Cardiac ventricle fibroblast (primary cell): ENCODE data around the genes COG4, MTSS2 and HYDIN.

- RAMPAGE, long total RNA, result no peak
Observed at GRCh38 chr16:70436678-70437484, 2.0 kb downstream of the ST3GAL2 start.

- RAMPAGE, long total RNA, result no peak
Observed at GRCh38 chr16:70437502-70438036, 1.3 kb downstream of the ST3GAL2 start.

GRCh38 chr16:70467966-70468322 is 13.5 kb downstream of the FCSK start:
- RAMPAGE, long total RNA, result no peak

GRCh38 chr16:70522929-70523696 is at the start of gene COG4:
COG4 (minus strand) TSS chr16:70523554.
- RAMPAGE, long total RNA, result start-site peak on the minus strand at chr16:70523540-70523562, 147 and 72 reads in 2 replicates

DNA sequence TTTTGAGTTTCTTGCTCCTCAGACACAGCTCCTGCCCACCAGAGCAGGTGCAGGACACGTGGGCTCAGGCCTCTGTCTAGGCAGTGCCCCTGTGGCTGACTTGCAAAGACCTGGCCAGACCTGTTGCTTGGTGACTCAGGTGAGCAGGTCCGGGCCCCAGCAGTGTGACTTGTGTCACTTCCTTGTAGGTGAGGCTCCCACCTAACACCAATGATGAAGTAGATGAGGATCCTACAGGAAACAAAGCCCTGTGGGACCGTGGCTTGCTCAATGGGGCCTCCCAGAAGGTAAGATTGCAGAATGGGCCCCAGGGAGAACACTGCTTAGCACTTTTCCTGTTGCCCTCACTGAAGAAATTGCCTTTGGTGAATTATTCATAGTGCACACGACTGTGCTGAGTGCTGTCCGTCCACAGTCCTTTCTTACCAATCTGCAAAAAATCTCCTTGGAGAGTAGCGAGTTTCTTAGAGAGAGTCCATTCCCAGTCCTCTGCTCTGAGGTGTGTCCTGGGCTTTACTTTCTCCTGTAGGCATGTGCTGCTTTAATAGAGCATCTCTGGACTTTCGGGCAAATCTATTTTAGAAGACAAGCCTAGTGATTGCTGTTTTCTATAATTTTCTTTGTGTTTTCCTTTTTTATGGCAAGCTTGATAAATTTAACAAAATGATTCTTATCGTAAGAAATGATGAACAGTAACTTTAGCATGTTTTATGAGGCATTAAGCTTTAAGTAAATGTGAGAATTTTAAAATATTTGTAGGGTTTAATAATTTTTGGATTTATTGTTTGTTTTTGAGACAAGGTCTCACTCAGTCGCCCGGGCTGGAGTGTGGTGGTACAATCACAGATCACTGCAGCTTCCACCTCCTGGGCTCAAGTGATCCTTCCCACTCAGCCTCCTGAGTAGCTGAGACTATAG is 45.5 kb downstream of the SF3B3 start:
- RAMPAGE, long total RNA, result no peak

DNA sequence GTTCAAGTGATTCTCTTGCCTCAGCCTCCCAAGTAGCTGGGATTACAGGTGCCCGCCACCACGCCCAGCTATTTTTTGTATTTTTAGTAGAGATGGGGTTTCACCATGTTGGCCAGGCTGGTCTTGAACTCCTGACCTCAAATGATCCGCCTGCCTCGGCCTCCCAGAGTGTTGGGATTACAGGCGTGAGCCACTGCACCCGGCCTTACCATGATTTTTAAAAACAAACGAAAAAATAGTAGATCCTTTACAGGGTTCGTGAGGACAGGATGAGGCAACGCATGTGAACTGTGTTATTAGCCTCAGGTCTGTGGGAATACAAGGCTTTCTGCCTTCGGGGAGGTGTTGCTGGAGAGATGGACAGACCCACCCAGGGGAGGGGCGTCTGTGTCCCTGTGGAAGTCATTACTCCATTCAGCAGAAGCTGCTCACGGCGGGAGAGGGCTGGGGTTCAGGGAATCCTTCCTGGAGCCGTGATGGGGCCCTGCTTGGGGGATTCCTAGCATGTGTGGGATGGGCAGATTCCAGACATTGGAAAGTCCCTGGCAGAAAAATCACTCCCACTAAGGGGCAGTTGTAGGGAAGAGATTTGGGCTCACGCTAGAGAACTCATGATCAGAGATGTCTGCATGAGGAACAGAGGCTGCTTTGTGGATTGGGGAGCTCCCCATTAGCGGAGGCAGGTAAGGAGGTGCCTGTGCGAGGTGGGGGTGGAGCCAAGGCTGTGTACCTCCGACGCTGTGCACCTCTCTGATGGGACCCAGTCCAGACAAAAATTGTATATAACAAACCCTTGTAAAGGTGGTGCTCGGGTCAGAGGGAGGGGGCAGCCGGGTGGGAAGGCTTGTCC is 56.4 kb upstream of the IL34 start:
- RAMPAGE, long total RNA, result no peak

GRCh38 chr16:70685485-70686506 is at the start of gene MTSS2:
MTSS2 (minus strand) TSS chr16:70686053.
- RAMPAGE, long total RNA, result no peak

DNA sequence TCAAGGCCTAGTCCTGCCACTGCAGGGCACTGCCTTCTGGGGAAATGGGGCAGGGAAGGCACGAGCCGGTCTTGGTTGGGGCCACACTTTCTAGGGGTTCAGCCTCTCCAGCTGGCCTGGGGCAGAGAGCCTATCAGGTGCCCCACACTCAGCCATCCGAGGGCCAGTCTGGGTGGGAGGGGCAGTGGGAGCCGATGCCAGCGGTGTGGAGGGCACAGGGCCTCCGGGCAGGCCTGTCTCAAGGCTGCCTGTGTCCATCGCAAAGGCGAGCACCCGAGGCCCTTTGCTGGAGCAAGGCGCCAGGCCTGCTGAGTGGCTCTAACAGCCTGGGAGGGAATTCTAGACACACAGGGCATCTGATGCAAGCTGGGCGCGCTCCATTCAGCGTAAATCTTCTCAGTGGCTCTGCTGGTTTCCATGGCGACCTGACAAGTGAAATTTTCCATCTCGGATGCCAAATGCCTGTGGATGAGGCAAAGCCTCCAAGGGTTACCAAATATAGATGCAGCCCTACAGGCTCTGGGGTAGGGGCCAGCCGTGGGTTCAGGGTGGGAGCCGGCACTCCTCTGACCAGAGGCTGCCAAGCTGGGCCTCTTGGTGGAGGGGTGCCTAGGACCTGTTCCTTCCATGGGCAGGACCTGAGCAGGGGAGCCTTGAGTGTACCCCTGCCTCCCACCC is 5.9 kb upstream of the MTSS2 start:
- RAMPAGE, long total RNA, result no peak

DNA sequence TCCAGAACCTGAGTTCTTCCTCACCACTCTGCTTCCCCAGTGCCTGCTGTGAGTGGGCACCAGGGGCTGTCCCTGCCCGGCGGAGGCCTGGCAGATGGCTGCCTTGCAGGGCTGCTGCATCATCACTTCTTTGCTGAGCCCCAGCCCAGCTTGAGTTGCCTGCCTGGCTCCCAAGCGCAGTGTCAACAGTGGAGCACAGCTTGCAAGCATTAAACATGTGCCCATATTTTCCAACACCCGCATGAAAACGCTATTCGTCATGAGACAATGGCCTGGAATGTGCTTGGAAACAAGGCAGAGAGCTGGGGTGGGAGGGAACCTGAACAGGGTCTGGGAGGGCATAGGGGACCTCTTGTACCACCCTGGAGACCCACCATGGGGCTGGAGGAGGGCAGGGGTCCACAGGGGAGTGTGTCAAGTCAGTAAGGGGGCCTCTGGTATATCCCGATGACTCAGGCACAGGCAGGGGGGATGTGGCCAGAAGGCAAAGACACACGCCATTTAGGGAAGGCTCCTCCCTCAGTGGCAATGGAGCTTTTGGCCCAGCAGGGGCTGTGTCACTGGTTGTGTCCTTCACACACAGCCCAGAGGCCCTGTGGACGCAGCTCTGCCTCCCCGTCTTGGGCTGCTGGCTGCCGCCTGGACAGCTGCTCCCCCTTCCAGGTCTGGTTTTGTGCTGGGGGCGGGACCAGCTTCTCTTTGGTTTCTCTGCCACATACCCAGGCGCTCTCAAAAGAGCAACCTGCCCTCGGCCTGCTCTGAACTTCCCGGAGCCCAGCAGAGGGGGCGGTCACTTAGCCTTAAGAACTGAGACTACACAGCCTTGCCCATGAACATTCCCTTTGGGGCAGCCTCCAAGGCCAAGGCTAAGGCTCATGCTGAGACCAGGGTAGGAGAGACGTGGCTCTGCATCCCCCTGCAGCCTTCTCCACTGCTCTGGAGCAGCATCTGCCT is 17.4 kb upstream of the MTSS2 start:
- RAMPAGE, long total RNA, result no peak

GRCh38 chr16:70709592-70710059 is 23.8 kb upstream of the MTSS2 start:
- RAMPAGE, long total RNA, result no peak

- RAMPAGE, long total RNA, result no peak
Observed at GRCh38 chr16:70710678-70712054, 25.3 kb upstream of the MTSS2 start.

DNA sequence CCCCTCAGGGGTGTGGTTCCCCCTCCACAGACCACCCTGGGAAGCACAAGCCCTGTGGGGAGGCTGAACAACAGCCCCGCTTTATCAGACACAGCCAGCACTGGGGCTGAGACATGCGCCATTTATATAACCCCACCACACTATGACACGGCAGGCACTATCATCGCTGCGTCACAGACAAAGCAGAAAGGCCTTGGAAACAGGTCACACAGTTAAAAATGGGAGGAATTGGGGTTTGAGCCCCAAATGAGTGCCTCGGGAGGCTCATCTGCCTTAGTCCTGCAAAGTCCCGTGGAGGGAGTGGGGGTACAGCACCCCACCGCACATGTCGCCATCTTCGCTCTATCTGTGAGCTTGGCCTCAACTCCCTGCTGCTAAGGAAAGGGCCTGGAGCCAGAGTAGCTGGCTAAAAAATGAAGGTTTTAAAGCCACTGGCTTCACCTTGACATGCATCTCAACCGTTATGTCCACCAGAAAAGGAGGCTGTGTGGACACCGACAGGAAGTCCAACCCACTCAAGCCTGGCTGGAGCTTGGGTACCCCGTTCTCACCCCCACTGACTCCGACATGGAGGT is 40.6 kb upstream of the MTSS2 start:
- RAMPAGE, long total RNA, result no peak

DNA sequence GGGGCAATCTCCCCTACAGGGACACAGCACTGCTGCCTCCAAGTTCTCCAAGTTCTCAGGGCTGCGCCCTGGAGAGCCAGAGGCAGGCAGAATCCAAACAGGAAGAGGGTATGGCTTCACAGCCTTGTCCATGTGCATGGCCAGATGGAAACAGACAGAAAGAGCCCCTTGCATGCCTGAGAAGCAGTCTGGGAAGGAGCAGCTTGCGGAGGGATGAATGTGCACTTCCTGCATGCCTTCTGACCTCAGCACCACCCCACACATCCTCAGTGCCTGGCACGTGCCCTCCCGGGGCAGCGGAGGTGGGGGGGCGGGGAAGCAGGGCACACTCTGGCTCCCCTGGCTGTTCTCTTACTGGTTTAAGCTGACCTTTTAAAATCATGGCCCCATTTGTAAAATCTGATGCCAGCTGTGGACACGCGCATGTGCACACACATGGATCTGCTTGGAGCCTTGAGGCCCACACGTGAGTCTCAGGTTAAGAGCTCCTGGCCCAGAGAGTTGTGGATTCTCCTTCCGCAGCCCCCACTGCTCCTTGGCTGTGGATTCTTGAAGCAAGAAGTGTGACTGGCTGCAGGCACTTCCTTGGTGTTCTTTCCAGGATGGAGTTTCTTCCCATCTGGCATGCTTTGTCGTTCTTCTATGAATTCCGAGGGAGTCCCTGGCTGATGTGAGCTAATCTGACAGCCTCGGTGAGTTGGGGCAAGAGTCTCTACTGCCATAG is 55.4 kb upstream of the MTSS2 start:
- RAMPAGE, long total RNA, result no peak

DNA sequence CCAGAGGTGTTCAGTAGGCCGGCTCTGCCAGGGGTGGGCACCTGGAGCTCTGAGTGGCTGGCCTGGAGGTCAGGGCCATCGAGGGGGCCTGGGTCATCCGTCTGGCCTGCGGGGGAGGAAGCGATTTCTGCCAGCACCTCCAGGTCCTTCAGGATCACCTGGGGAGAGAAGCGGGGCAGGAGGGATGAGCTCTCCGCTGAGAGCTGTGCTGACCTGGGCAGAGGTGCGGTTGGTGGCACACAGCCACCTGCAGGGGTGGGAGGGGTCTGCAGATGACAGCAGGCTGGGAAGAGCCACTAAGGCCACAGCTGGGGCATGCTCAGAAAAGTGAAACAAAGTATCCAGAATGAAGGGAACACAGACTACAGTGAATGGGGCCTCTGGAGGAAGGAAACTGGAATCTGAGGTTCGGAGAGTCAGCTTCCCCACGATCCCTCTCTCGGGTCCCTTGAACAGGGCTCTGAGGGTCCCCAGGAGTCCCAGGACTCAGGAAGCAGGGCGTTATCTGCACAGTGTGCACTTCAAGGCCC is 56.5 kb downstream of the VAC14 start:
- RAMPAGE, long total RNA, result no peak

GRCh38 chr16:70805019-70805218 is 4.0 kb upstream of the VAC14 start:
- RAMPAGE, long total RNA, result no peak

DNA sequence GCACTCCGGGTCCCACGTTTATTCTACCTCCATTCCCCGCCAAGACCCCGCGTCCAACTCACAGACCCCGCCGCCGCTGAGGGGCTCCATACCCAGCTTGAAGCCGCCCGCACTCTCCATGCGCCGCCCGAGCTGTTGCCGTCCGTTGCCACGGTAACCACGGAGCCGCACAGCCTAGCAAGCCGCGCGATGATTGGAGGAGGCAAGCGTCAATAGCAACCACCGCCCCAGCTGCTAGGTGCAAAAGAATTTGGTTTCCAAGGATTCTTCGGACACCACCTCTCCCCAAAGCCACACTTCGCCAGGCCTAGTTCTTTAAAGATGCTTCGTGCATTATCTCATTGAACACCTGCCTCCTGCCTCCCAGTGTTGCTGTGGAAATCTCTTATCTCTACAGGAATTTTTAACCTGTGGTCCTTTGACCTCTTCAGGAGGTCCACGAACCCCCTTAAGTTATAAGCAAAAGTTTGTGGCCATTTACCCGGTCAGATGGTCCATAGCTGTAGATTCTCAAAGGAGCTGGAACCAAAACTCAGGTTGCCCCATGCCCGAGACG is at the start of gene HYDIN:
TSS of gene HYDIN (minus strand) at position 155 of the 556 bp plus-strand sequence.
- RAMPAGE, long total RNA, result no peak

- RAMPAGE, long total RNA, result no peak
Observed at GRCh38 chr16:71288559-71289054, 595 bp downstream of the CMTR2 start.

DNA sequence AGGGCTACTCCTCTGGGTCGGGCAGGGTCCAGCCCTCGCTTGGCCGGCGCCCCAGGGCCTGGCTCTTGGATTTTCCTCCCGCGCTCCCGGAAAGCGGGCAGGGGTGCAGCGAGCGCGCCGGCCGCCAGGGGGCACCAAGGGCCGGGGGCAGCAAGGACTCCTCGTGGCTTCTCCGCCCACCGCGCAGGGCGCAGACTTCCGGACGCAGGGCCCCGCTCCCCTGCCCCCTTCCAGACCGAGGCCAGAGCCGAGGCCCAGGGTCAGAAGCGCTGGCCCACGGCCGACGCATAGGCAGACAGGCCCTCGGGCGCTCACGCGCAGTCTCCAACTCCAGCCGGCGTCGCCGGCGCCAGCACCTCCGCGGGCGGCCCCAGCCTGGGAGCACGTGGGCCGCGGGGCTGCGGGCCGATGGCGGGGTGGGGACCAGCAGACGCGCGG is 330 bp downstream of the TLE7 start:
- RAMPAGE, long total RNA, result no peak

GRCh38 chr16:71581420-71582180 is 4.7 kb upstream of the TAT start:
- RAMPAGE, long total RNA, result no peak

DNA sequence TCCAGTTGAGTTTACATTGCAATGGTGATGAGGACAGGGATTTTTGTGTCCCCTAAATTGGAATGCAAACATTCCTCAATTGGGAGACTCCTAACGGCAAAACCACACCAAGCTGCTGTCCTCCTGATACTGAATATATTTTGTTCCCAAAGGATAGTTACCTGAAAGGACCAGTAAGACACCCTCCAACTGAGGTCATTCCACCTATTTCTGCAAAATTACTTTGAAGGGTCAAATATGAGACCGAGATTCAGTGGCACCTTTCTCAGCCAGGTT is 16.3 kb upstream of the TAT start:
- RAMPAGE, long total RNA, result no peak